HT-29 (cell line): ENCODE results near the genes LDOC1, TMEM185A and HSFX4.

DNA sequence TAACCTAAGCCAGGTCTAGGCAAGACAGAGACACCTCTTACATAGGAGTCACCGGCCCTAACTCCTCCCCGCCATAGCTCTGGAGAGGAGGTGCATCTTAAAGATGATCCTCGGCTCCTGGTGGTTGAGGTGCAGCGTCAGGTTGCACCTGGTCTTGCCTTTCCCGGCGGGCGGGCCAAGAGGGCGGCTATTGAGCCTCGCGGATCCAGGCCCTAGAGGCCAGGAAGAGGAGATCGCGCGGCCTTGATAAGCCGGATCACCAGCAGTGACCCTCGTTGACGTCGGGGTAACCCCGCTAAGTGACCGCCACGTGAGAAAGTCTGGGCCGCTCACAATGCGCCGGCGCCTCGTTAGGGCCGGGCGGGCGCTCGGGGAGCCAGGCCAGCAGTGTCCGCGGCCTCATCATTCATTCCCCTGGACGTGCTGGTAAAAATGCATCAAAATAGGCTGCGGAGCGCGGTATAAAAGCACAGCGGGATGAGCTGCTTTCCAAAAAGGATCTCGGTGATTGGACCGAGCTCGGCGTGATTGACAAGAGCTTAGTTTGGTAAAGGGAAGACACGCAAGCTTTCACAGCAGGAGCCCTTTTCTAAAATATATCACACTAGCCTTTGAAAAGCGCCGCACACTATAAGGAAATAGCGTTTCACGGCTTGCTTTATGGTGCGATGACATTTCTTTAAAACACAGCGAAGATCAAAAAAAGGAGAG is 16.0 kb upstream of the ZIC3 start:
- RAMPAGE, long total RNA: no peak

- RAMPAGE, long total RNA: no peak
These were observed 435.3 kb downstream of the ZIC3 start for GRCh38 chrX:138001290-138001489.

DNA sequence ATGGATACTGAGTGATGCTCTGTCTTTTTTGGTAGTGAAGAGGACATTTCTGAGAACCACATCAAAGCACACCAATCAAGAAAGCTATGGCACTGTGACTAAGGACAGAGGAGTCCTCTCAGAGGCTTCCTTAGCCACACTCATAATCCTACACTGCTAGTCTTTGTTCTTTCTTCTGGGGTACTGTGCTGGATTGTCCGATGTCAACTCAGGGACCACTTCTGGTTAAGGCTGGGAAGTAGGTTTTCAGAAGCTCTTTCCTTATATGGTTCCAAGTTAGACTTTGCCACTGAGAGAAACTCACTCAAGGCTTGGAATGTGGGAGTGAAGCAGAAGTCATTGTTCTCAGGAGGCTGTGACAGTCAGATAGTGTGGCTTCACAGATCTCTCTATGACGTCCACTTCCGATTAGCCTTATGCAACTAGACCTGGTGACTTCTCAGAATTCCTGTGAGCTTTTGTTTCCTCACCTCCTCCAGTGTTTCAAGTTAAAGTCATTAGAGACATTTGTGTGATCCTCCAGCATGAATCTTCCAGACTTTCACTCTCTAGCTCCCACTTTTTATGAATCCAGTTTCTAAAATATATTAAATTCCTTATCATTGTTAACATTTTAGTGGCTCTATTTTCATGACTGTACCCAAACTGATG is 317.2 kb upstream of the F9 start:
- RAMPAGE, long total RNA: no peak

GRCh38 chrX:139533276-139533812 is 2.8 kb downstream of the F9 start:
- RAMPAGE, long total RNA: no peak

GRCh38 chrX:139554924-139555616 is 24.5 kb downstream of the F9 start:
- RAMPAGE, long total RNA: no peak

- RAMPAGE, long total RNA: no peak
These were observed 68.7 kb downstream of the MCF2 start for GRCh38 chrX:139639202-139639731.

GRCh38 chrX:139710949-139711183 is 2.9 kb upstream of the MCF2 start:
- RAMPAGE, long total RNA: no peak

GRCh38 chrX:139720081-139720532 is 12.1 kb upstream of the MCF2 start:
- RAMPAGE, long total RNA: no peak

- RAMPAGE, long total RNA: no peak
These were observed at the start of gene LDOC1 for GRCh38 chrX:141176580-141177654. TSS of gene LDOC1 (minus strand) at chrX:141177129.

DNA sequence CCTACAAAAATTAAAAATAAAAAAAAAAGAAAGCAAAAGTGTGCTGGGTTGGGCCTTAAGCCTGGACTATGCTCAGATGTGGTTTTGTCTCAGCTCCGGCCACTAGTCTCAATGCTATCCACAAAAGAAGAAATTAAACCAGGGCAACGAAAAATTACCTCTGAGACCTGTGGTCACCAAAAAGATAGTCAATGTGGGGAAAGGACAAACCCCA is 210.3 kb upstream of the MAGEC2 start:
- RAMPAGE, long total RNA: no peak

GRCh38 chrX:142703225-142703524 is 322.6 kb upstream of the SPANXN4 start:
- RAMPAGE, long total RNA: no peak

DNA sequence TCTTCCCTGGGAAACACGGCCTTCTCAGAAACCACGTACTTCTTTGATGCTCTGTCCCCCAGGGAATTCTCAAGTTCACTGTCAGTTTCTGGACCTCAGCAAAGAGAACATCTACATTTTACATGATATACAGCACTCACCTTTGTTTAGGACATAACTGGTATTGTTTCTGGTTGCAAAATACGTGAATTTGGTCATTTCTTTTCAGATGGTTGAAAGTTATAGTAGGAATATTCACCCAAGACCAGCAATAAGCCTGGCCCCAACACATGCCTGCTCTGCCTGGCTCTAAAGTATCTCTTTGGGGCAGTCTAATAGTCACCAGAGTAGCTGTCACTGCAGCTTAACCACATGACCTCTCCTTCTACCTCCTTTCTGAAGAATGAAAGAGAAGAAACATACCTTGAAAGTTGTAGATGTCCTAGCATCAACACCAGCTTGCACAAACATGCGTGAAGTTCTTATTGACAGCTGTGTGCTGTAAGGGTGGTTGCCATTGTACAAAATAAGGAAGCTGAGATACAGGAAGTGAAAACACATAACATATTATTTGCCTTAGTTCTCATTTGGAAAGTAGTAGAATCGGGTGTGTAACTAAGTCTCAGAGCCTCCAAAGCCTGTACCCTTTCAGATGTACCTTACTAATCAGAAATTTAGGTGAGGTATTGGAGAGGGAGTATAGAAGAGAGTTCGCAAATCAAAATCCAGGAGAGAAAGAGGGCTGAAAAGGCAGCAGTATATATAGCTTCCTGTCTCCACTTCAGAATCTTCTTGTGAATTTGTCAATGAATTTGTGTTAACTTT is 48.2 kb upstream of the SPANXN4 start:
- RAMPAGE, long total RNA: no peak

- RAMPAGE, long total RNA: no peak
These were observed 84.4 kb downstream of the SPANXN3 start for GRCh38 chrX:143432832-143433244.

- RAMPAGE, long total RNA: no peak
These were observed 147.7 kb downstream of the FMR1NB start for GRCh38 chrX:148128844-148129253.

- RAMPAGE, long total RNA: no peak
These were observed 190.1 kb upstream of the AFF2 start for GRCh38 chrX:148310315-148310787.

DNA sequence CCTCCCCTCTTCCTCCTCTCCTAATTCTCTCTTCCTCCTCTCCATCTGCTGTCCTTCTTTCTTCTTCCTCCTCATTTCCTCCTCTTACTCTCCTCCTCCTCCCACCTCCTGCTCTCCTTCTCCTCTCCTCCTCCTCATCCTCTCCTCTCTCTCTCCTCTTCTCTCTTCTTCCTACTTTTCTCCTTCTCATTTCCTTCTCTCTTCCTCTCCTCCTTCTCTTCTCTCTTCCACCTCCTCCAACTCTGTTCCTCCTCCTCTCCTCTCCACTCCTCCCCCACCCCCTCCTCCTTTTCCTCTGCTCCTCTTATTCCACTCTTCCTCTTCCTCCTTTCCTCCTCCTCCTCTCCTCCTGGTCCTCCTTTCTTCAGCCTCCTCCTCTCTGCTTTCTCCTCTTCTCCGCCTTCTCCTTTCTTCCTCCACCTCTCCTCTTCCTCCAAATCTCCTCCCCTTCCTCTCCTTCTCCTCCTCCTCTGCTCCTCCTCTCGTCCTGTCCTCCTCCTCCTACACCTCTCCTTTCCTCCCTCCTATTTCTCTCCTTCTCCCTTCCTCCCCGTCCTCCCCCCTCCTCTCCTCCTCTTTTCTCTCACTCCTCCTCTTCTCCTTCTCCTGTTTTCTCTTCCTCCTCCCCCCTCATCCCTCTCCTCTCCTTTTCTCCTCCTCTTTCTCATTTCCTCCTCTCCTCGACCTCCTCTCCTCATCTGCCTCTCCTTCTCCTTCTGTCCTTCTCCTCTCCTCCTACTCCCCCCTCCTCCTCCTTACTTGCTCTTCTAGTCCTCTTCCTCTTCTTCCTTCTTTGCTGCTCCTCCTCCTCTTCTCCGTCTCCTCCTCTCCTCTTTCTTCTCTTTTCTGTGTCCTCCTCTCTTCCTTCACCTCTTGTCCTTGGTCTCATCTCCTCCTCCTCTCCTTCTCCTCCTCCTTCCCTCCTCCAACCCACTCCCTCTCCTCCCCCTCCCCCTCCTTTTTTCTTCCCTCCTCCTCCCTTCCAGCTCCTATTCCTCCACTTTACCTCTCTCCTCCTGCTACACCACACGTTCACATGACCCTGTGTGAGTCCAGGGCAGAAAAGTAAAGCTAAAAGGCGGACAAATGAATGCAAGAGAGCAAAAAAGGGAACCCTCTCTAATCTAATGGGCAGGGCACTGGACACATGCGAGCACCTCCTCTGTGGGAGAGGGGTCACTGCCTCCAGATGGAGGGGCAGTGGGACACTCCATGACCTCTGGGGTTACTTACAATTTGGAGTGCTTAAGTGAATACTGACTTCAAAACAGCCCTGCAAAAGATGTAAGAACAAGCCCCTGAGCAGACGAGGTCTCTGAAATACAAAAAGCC is 5.4 kb upstream of the EOLA1 start:
- RAMPAGE, long total RNA: no peak

DNA sequence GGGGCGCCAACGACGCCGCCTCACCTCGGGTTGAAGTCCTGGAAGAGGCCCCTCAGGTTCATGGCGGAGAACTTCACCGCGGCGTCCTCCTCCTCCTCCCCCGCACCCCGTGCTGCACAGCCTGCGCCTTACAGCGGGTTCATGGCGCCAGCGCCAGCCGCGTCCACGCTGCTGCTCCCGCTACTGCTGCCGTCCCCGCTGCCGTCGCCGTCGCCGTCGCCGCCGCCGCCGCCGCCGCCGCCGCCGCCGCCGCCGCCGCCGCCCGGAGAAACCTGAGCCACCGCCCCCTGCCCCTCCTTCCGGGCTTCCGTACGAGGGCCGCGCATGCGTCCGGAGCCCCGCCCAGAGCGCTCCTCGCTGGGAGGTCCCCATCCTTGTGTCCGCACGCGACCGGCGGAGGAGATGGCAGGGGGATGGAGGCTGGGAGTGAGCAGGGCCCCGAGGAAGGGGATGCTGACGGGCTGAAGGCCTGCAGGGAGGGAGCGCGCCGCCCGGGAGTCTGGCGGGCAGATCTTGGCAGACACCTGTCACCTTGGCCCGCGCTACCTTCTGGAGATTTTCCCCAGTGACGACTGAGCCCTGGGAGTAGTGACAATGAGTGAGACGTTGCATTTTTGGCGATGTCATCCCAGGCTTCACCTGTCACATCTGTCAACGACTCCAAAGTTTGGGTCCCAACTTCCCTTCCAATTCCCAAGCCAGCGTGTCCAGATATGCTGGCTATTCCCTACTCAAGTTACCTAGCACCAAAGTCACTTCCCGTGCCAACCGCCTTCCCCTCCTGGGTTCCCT is at the start of gene TMEM185A:
Gene TMEM185A, minus strand, starts transcription at position 274 of the 792 bp plus-strand sequence.
- RAMPAGE, long total RNA: no peak

DNA sequence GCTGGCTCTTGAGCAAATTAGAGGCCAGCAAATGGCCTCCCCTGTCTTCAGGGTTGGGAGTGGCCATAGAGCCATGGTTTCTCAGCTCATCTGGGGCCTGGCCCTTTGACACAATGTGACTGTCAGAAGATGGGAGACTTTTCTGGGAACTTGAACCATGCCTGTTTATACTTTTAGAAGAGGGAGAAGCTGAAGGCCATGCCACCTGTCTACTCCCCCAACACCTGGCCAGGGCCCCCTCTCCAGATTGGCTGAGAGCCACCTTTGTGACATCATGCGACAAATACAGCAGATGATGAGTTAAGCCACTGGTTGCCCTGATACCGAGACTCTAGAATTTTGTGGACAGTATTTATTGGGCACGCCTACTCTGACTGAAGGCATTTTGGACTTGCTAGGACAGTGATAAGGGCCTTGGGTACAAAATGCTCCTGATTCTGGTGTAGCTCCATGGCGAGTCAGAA is at the start of gene HSFX4:
Gene HSFX4, plus strand, starts transcription at position 379 of the 464 bp plus-strand sequence.
- RAMPAGE, long total RNA: no peak

- RAMPAGE, long total RNA: no peak
These were observed 146.6 kb upstream of the EOLA2 start for GRCh38 chrX:150084956-150085238.

- RAMPAGE, long total RNA: no peak
These were observed 62.0 kb upstream of the MTM1 start for GRCh38 chrX:150506114-150507083.